Mammary microvascular endothelial cell (primary cell): ENCODE measurements around the gene SLBP.

DNA sequence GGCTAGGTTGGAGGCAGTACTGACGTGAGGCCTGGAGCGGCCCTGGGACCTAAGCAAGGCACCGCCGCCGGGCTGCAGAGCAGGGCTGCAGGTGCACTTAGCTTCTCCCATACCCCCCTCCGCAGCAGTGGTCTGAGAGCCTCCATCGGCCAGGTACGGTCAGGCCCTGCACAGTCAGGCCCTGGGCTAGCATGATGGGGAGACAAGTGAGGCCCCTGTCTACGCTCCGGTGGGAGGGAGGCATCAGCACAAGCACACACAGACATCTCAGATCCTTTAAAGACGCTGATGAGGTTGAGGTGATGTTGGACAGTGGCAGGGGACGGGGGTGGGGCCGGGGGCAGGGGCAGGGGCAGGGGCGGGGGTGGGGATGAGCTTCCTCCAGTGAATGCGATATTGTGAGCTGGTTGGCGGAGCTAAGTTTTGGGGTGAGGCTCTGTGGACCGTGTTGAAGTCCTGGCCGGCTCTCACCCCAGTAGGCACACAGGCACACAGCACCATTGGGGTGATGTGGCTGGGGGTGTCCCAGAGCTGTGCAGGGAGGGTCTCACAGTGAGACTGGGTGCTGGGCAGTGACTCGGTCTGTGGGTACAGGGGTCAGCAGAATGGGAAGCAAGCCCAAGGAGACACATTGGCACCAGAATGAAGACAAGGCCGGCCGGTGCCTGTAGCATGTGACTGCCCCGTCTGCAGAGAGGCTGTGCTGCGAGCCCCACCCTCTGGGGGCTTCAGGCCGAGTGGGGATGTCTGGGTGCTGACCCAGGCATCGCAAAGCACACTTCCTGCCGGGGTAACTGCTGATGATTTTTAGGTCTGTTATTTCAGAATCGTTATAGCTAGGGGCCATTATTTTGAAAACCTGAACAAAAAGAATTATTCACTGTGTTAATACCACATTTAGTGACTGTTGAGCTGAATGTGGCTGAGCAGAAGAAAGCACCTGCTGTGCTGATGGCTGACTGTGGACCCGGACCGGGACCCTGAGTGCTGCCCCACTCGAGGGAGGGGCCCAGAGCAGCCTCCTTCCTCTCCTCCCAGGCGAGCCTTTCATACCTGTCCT is 5.1 kb downstream of the MAEA start:
- RAMPAGE, long total RNA: no peak

- RAMPAGE, long total RNA: no peak
Measured at GRCh38 chr4:1300814-1301619, 11.3 kb downstream of the MAEA start.

DNA sequence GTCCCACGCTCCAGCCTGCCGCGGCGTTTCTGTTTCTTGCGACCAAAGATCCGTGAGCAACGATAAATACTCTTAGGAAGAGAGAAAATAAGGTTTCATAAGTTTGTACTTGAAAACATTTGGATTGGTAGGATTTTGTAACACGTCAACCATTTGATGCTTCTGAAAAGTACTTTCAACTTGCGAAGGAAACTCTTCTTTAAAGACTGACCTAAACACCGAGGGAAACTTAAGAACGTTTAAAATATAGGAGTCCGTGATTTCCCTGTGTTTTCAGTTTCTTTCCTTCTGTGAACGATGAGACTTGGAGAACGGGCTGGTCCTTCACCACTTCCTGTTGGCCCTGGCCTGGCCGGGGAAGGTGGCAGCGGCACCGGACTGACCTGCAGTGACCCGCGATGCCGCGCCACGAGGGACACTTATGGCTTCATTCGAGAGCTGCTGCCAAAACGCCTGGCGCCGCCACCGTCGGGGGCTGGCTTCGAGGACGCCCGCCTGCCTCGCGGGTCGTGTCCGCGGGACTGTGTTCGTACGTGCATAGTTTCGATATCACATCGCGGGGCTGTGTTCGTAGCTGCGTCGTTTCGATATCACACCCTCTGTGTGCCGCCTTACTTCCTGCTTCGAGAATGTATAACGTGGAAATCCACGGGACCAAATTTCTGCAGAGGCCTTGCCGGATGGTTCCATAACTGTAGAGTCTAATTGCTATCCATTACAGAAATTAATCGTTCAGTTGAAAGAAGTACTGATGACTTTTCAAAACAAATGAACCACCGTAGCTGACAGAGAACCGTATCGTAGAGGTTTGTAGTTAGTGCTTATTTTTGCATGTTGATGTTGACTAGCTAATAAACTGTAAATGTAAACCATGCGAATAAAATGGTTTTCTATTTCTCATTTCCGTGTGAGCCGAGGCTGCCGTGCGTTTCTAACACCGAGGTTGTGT is 7.5 kb upstream of the UVSSA start:
- RAMPAGE, long total RNA: no peak

DNA sequence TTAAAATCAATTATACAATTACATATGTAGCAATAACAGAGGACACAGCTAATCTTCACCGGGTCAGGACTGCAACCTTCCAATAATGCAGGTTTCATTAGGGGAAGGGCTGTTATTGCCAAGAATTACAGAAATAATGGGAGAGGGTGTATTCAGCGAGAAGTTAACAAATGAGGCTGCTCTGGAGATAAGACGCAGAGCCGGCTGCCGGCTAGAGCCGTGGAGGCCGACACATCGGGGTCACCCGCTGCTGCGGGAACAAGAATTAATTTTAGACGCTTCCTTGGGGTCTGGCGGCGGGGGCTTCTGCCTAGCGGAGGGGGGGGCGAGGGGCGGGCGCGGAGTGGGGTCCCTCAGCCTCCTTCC is 113.5 kb upstream of the NKX1-1 start:
- RAMPAGE, long total RNA: no peak

DNA sequence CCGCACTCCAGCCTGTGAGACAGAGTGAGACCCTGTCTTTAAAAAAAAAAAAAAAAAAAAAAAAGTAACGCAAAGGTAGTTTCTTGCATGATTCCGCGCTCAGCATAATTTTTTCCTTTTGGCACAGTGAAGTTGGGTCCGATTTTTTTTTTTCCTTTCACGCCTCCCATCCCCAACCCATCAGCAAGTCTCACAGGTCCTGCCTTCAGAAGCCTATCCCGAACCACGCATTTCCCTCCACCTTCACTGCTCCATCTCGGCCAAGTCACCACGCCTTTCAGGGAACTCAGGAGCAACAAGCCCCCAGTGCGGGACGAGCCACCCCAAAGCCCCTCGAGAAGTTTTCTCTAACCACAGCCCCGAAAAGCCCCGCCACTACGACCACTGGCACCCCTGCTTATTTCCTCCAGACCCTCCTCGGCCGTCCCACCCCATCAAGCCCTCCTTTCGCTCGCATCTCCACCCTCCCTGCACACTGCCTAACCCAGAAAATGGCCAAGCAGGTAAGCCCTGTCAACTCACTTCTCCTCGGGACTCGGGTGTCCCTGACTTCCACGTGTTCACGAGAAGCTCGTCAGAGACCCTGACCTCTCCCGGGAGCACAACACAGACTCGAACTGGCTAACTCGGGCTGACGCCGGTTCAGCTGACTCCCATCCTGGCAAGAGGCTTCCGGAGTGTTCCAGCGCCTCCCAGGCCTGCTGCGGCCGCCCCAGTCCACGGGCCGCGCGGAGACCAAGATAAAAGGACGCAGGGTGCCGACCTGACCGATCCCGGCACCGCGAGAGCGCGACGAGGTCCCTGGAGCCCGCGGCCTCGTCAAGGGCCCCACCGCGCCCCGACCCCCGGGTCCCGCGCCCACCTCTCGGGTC is 871 bp downstream of the SLBP start:
- RAMPAGE, long total RNA: no peak

GRCh38 chr4:1711884-1712578 is at the start of gene SLBP:
Gene SLBP (minus strand): TSS chr4:1712319.
- RAMPAGE, long total RNA: no peak

DNA sequence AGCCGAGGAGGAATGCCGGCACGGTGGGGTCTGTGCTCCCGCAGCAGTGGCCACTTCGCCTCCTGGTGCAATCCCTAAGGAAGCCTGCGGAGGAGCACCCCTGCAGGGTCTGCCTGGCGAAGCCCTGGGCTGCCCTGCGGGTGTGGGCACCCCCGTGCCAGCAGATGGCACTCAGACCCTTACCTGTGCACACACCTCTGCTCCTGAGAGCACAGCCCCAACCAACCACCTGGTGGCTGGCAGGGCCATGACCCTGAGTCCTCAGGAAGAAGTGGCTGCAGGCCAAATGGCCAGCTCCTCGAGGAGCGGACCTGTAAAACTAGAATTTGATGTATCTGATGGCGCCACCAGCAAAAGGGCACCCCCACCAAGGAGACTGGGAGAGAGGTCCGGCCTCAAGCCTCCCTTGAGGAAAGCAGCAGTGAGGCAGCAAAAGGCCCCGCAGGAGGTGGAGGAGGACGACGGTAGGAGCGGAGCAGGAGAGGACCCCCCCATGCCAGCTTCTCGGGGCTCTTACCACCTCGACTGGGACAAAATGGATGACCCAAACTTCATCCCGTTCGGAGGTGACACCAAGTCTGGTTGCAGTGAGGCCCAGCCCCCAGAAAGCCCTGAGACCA is 6.9 kb downstream of the TACC3 start:
- RAMPAGE, long total RNA: no peak

GRCh38 chr4:1759329-1759857 is 33.7 kb upstream of the FGFR3 start:
- RAMPAGE, long total RNA: no peak

DNA sequence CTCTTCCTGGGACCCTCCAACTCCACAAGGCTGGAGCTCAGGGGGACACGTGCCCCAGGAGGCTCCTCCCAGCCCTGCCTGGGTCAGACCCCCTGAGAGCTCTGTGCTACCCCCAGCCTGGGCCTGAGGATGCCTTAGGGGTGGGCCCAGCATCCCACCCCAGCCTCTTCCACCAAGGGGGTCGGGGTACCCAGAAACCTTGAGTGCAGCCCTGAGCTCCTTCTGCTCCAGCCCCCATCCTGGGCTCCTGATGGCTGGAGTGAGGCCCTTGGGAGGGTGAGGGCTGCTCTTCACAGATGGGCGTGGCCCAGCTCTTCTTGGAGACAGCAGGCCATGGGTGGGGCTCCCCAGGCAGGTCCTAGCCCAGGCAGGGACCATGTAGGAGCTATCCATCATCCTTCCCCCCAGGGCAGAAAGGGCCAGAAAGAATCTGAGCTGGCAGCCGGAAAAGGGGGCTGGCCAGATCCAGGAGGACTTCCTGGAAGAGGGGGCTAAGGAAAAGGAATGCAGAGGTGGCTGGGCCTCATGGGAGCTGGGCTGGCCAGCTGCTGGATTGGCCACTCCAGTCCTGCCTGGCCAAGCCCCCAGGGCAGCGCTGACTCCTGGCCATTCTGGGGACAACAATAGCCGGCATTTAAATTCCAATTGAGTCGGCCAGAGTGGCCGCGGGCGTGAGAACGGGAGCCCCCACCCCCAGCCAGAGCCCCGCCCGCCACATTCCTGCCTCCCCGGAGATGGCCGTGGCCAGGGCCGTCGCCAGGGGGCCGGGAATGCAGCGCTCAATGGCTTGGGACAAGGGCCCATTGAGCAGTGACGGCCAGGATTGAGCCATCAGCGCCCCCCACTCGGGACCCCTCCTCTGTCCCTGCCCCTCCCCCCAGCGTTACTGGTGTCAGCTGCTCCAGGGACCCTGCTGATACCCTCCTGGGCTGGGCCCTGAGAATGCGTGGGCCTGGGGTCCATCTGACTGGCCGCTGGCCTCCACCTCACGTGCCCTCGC is 15.2 kb upstream of the FGFR3 start:
- RAMPAGE, long total RNA: no peak

DNA sequence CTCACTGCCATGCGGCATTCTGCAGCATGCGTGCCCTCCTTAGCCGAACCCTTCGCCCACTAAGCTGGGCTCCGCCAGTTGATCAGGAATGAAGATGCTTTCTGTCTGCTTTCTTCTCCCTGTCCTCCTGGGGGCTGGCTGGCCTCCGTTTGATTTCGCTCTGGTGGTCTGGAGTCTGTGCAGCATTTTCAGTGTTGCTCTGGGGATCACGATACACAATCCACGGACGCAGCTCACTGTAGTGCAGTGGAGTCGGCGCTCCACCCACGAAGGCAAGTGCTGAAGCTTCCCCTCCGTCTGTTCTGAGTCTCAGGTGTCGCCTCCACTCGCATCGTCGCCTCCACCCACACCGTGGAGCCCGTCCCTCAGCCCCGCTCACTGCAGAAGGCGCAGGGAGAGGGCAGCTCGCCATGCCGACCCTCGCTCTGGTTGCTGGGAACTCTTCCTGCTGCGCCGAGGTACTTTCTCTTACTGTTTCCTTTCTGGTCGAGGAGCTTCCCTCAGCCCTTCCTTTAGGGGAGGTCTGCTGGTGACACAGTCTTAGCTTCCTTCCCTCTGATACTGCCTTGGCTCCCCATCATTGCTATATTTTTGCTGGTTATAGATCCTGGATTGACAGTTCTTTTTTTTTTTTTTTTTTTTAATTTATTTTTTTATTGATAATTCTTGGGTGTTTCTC is 29.2 kb downstream of the LETM1 start:
- RAMPAGE, long total RNA: no peak

DNA sequence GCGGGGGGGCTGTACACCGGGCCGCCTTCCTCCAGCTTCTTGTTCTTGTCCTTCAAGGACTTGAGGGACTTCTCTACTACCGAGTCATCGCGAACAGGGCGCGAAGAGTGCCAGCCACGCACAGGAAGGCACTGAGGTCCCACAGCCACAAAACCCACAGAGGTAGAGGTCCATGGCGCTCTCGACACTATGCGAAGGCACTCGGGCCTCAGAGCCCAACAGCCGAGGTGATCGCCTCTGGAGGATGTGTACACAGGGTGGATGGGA is 14.5 kb downstream of the LETM1 start:
- RAMPAGE, long total RNA: no peak

GRCh38 chr4:1842948-1843643 is 12.9 kb downstream of the LETM1 start:
- RAMPAGE, long total RNA: no peak

DNA sequence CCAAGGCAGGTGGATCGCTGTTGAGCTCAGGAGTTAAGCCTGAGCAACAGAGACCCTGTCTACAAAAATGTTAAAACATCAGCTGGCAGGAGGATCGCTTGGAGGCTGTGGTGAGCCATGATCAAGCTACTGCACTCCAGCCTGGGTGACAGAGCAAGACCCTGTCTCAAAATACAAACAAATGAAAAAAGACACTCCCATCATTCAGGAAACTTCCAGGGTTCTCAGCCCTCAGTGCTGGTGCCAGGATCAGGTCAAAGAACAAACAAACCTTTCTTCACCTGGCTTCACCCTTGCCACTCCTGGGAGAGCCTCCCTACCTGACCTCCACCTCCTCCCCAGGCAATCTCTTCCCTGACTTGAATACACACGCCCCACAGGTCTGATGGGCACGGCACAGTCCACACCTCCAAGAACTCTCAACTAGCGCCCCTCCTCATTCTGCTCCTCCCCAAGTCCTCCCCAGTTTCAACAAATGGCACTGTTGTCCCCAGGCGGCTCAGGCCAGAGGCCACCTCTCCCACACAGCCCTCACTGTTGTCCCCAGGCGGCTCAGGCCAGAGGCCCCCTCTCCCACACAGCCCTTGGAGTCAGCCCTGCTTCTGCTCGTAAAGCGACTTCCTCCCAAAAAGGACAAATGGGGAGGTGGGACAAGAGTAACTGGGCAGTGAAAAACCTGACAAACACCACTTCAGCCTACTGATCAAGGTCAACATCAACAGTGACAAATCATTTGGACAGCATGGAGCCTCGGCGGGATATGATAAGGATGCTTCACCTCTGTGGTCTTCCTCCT is 3.1 kb downstream of the LETM1 start:
- RAMPAGE, long total RNA: no peak

DNA sequence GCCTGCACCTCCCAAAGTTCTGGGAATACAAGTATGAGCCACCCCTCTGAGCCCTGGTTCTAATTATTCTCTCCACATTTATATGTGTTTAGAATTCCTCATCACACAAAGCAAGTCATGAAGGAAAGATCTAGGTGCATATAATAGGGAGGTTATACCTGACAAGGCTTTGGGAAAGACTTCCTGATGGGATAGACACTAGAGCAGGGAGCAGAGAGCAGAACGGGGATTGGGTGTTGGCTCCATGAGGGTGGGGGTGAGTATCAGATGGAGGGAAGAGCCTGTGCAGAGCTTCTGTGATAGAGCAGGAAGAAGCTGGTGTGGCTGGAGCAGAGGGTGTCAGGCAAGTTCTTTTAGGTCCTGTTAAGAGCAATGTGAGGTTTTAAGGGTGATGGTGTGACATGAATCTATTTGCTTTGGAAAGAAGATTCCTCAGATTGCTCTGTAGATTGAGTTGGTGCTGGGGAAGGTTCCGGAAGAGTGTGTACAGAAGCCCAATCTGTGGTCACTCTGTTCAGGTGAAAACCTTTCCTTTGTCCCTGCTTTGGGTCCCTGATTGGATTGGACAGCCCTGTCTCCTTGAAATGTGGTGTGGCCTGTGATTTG is 10.6 kb downstream of the NSD2 start:
- RAMPAGE, long total RNA: no peak

GRCh38 chr4:1955093-1955514 is 53.7 kb downstream of the NELFA start:
- RAMPAGE, long total RNA: no peak

DNA sequence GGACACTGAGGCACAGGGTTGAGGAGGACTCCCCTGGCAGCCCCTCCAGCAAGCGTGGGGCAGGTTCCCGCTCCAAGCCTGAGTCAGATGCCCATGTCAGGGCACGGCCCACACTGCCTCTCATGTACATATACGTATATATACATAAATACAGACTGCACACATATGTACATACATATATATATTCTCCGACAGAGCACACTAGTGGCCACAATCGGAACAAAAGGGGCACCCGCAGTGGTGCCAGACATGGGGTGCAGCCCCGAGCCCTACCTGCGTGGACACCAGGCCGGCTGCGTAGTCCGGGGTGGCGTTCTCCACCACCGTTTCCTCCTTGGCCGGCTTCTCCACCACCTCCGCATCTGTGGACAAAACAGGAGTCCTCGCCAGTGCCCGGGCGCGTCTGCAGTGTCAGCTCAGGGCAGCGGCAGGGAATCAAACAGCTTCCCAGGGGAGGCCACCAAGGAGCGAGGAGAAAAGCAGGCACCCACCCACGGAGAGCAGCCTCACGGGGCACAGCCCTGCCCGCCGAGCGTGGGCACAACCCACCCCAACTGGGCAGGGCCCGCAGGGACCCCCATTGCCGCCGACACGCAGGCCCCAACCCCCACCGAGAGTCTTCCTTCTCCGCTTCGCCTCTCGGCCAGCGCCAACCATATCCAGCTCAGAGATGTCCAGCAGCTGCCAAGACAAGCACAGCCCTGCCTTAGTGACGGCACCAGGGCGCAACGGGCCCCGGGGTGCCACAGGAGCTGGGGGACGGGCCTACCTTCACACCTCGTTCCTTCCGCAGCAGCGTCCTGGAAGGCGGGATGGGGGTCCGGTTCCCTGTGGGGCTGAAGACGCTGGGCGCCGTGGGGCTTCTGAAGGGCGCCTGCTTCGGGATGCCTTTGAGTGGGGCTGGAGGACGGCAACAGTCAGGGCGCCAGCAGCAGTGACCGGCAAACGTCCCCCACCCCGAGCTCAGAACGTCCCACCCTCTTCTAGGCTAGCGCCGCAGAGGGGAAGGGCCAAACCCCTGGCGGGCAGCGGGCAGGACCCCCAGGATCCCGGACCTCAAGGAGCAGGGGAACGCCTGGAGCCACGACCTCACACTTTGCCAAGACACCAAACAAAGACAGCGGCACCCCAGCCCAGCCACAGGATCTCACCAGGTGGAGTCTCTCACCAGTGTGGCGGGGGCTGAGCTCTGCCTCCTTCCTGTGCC is 22.9 kb downstream of the NELFA start:
- RAMPAGE, long total RNA: no peak

- RAMPAGE, long total RNA: no peak
Measured at GRCh38 chr4:2281086-2282434, 19.7 kb upstream of the MXD4 start.

GRCh38 chr4:2333619-2333929 is 71.7 kb upstream of the MXD4 start:
- RAMPAGE, long total RNA: no peak

GRCh38 chr4:2412431-2412861 is 6.0 kb downstream of the ZFYVE28 start:
- RAMPAGE, long total RNA: no peak

DNA sequence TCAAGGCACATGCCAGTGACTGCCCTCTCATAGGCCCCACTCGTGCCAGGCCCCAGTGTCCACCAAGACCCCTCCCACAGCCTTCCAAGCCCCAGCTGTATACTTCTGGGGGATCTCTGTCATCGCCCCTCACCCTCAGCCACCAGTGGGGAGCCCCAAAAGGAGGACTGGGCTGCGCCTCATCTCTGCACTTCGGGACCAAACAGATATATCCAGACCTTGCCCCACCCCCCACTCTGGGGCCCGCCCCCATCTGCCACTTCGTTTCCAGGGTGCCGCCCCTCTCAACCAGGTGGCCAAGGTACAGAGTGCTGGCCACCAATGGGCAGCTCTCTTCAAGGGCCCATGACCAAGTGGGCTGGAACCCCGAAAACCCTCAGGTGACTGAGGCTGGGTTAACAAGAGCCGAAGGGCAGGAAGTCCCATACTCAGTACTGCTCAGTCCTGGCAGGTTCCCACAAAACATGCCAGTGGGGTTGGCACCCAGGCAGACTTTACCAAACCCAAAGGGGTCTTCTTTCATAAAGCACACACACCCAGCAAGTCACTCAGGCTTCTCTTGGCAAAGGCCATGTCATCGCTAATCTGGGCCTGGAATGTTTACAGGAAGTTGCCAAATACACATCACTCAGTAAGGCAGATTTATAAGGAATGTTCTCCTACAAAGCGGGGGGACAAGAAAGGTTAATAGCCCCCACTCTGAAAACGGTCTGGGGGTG is 4.5 kb downstream of the ZFYVE28 start:
- RAMPAGE, long total RNA: no peak